T47D (cell line): ENCODE measurements around the gene RGS19.

DNA sequence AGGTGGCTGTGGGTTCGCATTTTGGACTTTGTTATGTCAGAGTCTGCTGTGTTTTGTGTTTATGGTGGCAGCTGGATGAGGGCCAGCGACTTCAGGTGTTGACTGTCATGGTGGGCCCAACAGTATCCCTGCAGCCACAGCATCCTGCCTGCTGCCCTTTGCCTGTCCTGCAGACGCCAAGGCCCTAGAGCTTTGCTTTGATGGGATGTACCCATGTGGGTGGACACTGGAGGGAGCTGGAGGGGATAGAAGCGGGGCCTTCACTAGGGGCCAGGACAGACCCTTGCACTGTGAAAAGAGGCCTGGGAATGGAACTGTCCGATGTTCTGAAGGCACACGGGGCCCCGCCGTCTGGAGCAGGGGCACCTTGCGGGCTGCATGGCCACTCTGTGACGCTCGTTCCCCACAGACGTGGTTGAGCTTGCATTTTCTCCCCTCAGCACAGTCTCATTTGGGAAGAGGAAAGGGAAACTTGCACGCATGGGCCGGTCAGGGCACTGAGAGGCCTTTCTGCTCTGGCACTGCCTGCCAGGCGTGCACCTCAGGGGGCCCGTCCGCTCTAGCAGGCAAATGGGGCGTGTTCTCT lies 13.1 kb upstream of the DNAJC5 start:
- RRBS: no CpG with 5 or more reads among the region's 18 CpGs

DNA sequence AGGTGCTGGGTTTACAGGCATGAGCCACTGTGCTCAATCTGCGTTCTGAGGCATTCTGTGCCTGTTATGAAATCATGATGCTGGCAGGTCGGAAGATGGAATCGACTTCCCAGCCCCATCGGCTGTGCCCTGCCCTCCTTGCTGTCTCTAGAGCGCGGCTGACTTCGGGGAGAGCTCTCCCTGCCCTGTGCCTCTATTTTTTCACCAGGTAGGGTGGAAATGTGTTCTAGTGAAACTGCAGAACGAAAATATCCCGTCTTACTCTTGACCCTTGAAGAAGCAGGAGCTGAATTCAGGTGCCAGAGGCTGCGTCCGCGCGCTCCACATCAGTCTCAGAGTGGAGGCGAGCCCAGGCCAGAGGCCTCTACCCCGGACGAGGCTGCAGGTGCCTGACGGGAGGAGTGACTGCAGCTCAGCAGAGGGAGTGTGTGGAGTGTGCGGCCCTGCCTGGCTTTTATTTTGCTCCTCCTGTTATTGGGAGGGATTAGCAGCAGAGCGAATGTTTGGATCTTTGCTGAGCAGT lies 6.4 kb downstream of the DNAJC5 start:
- RRBS: no CpG with 5 or more reads among the region's 19 CpGs

- RRBS: no CpG with 5 or more reads among the region's 20 CpGs
These were observed 16.3 kb downstream of the DNAJC5 start for GRCh38 chr20:63911010-63911939.

DNA sequence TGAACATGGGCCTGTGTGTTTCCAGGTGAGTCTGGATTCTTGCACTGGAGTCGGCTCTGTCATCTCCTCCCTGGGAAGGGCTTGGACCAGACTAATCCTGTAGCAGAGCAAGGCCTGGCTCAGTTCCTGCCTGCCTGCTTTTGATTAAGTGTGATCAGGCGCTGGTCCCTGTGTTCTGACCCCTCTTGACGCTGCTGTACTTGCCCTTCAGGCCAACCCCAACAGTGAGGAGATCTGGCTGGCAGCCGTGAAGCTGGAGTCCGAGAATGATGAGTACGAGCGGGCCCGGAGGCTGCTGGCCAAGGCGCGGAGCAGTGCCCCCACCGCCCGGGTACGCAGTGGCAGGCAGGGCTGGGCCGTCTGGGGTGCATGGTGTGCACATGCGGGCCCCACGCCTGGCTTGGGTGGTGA lies 10.2 kb upstream of the C20orf204 start:
- RRBS: 97% methylated on average over 5 of the region's 16 CpGs

DNA sequence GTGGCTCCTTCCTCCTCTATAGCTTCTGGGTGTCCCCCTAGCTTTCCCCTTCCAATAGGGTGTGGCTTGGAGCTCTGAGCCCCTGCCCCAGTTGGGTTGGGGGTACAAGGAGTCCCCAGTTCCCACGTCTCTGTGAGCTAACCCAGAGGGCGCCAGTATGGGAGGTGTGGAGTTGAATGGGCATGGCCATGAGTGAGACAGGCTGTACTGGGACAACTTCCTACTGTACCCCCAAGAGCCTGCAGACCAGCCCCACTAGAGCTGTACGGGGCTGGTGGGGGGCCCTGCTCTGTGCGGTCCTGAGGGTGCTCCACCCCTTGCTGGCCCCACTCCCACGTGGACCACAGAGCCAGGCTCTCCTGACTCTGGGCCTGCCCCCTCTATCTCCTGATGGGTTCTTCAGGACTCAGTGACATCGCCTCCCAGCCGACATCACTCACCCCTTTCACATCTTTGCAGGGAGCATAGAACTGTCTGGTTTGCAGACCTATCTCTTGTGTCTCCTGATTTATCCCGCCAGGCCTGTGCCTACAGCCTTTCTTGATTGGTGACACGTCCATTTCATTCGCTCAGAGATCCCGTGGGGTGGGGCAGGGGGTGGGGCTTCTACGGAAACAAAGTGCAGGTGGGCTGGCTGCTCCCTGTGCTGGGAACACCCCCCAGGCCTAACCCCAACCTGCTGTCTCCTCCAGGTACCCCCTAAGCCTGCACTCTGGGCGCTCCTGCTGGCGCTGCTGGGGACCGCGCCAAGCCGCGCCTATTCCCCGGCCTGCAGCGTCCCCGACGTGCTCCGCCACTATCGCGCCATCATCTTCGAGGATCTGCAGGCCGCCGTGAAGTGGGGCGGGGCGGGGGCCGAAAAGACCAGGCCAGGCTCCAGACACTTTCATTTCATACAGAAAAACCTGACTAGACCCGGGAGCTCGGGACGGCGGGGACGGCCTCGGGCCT lies 1.5 kb downstream of the C20orf204 start:
- RRBS: 35% methylated on average over 6 of the region's 37 CpGs

DNA sequence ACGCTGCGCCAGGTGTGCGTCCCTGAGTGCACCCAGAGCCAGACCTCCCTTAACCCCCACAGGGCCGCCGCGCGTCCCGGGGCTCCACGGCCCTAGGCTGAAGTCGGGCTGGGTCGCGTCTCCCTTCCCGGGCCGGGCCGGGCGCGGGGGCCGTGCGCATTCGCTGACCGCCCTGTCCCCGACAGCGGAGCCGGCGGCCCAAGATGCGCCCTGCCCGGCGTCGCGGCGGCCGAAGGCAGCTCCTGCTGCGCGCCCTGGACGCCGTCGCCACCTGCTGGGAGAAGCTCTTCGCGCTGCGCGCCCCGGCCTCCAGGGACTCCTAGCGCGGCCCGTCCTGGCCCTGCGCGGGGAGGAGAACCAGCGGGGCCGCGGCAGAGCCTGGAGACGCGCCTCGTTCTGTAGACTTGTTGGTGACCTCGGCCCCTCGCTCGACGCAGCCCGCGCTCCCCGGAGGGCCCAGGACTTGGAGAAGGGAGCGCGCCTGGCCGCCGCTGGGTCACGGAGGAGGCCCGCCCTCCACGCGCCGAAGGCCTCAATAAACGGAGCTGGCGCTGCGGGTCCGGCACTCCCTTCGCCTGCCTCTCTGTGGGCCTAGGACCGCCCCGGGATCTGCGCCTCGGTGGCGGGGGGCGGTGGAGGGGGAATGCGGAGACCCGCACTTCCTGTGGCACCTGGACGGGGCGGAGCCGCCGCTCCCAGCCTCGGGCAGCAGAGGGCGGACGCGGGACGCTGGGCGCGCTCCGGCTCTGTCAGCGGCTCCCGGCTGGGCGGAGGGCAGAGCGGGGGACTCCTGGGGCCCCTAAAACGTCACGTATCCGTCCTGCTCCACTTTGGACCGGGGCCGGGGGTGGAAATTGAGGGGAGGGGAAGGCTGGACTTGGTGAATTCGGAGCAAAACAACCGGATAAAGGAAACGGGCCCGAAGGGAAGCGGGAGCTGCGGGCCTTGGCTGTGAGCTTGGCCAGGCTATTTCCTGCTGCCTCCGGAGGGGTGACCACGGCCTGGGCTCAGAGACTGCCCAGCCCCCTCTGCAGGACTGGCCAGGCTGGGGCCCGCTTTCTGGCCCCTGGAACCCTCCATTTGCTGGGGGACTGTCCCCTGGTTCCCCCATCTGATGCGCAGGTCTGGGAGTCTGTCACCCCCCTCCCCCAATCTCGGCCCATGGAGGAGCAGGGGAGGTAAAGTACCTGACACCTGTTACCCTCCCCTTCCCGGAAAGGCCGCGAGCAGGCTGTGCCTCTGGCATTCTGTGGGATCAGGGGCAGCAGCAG lies 2.9 kb downstream of the C20orf204 start:
- RRBS: 2% methylated on average over 51 of the region's 117 CpGs

DNA sequence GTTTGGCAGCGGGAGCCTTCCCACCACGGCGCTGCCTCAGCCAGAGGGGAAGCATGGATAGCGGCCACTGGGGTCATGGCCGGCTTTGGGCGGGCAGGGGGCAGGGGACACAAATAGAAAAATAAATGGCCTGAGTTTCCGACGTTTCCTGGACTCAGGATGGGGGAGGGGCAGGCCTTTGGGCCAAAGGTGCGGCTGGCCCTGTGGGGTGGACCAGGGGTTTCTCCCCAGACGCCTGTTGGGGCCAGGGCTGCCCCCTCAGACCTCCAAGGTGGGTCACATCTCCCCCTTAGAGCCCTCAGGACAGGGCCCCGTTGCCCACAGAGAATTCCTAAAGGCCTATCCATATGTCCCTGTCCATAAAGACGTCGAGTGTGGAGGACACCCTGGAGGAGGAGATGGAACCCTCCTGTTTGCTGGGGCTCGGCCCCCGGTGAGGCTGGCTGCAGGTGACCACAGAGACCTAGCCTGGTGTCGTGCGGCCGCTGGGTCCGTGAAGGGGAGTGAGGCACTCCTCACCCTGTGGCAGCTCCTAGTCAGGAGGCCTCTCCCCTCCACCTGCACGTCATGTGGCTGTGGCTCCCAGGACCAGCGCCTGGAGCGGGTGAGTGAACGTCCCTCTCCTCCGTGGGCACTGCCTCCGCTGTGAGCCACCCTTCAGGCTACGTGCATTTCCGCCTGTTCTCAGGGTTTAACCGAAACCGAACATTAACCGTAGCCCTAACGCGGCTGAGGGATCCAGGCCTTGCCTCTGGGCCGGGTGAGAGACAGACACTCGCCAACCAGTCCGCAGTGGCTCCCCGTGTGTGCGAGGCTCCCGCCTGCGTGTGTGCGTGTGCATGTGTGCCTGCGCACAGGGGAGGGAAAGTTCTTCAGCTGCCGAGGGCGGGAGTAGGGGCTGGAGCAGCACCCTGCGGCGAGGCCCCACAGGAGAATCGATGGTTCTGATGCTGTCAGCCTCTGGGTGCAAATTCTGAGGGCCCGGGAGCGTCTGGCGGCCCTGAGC lies 6.1 kb upstream of the TCEA2 start:
- RRBS: 91% methylated on average over 3 of the region's 49 CpGs

DNA sequence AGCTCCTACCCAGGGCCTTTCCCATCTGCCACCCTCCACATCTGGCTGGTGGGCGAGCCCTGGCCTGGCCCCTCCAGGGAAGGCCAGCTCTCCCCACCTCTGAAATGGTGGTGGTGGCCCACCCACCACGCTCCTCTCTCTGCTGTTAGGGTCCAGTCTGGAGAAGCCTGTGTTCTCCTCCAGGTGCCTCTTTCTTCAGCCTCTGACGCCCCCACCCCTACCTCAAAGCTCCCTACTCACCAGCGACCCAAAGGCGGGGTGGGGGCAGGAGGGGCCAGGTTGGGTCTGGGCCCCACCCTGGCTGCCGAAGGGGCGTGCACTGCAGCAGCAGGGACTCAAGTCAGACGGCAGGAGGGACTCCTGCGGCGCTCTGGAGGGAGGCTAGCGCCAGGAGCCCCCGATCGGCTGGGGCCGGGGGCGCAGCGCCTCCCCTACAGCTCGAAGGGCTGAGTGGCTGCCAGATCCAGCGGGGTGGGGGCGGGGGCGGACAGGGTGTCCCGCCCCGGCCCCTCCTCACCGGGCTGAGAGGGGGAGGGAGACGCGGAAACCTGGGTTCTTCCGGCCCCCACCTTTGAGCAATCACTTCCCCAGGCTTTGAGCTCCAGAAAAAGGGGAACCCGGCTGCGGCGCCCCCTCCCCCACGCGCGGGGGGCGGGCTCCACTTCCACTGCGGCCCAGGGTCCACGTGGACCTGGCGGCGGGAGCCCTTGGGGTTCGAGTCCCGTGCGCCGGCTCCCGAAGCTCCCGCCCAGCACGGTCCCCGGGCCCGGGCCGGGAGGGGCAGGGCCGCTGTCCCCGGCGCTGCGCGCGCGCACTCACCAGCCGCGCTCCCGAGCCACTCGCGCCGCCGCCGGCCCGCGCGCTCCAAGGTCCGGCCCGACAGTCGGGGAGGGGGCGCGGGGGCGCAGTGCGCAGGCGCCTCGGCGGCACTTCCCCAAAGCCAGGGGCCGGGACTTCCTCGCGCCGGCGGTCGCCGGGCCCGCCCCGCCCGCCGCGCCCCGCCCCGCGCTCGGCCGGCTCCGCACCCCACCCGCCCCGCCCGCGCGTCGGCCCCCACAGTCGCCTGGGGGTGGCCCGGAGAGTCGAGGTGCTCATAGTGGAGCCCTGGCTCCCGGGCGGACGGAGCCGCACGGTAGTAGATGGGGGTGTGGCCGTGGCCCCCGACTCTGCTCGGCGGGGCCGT lies at the start of gene RGS19:
Gene RGS19 (minus strand): TSS at position 465 of the 1,183 bp plus-strand sequence.
- RRBS: 2% methylated on average over 70 of the region's 112 CpGs

DNA sequence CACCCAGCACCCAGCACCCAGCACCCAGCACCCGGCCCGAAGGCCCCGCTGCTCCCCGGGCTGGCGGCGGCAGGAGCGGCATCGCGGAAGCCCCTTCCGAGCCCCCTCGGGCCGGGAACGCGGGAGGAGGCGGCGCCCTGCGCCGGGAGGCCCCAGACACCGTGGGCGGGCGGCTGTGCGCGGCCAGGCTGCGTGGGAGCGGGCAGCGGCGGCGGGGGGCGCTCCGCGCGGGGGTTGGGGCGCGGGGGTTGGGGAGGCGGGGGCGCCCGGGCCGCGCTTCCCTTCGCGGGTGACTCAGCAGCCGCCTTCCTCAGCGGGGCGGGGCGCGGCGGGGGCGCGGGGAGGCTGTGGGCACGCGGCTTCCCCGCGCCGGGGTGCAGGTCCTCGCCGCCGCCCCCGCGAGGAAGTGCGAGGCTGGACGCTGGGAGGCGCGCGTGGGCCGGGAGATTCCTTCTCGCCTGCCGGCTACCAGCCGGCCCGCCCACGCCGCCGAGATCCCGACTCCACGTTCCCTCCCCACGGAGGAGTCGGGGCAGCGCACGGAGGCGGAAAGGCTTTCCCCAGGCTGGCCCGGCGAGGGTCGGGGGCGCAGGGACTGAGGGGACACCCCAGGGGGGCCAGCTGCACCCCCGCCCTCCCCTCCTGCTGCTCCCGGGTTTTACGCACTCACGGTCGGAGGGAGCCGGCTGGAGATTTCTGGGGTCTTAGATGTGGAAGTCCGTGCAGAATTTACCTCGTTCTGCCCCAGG lies 61.1 kb downstream of the PCMTD2 start:
- RRBS: 21% methylated on average over 17 of the region's 91 CpGs